ENCODE results near the genes PRR13 and HOXC12.

DNA sequence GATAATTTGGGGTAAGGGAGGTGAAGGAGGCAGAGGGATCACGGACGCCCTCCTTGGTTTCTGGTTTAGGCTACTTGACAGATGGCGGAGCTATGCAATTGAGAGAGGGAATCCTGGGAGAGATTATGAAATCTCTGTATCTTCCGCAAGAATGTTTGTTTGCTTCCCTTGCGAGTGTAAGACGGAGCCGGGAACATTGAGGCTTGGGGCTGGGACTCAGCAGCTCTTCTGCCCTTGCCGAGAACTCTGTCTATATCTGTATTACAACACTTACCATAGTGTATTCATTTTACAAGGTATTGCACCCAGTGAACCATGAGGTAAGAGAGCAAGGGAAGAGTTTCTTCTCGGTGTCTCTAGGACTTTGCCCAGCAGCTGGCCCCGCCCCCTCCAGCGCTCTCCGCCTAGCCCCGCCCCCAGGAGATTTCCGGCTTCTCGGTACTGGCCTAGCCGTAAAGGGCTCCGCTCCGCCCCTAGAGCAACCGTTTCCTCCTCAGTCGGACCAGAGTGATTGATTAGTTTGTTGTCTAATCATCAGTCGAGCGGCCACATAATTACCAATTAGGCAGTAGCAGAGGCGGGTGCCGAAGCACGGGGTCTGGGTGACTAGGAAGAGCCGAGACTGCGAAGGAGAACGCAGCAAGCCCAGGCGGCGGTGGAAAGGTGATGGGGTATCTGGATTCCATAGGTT lies at the start of gene PRR13:
Gene PRR13 (plus strand): TSS at position 605 of the 691 bp plus-strand sequence.
- PRO-cap, 2 experiments, result peak in 2 of 2 experiments; most common plus-strand start position 609 of the sequence (in 2); most common minus-strand start position 330 of the sequence (in 2)
- RAMPAGE, long total RNA, 5 experiments, result start-site peak on the plus strand in 5 of 5 experiments, centred at positions 607 to 630 of the sequence, 148 to 1,246 reads per replicate

DNA sequence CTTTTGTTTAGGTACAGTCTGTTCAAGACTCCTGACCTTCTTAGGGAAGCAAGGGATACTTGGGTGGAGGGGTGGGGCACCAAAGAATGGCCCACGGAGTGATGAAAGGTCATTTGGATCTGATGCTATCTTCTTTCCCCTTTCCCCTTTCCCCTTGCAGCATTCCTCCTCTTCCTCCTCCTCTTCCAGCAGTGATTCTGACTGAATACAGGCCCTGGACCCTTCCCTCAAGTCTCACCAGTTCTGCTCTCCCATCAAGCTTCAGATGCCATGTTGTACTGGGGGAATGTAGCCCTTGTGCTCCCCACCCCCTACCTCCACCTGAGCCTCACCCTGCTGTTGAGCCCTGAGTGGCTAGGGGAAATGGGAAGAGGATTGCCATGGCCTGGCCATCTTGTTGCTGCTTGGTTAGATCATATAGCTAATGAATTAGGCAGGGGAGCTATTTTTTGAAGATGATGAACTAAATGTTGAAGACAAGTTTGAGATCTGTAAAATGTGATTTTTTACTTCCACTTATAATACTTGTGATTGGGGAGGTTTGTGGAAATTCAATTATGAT lies 4.4 kb downstream of the PRR13 start:
- PRO-cap, 2 experiments, result no peak in any of the 2 experiments
- RAMPAGE, long total RNA, 5 experiments, result no peak in any of the 5 experiments

DNA sequence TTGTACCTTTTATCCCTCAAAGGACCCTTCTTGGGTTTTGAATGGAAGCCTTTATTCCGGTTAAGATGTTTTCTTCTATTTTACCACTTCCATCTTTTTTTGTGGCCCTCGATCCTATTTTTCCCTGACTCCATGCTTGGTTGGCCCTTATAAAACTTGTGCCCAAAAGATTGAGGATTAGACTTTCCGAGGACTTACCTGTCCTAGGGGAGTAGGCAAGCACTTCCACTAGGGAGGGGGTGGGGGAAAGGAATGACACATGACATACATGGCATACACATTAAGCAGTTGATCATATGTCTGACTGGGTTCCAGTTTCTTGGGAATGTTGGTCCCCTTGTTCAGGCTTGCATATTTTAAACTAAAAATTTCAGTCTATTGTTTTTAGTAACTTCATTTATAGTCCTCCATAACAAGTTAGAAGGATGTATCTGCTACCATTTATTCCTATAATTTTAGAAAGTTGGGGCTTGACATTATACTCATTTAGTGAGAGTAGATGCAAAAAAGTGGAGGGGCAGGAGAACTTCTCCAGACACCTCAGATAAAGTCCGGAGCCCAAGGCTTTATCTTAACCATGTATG lies 19.3 kb downstream of the MAP3K12 start:
- PRO-cap, 2 experiments, result no peak in any of the 2 experiments
- RAMPAGE, long total RNA, 5 experiments, result no peak in any of the 5 experiments

GRCh38 chr12:53486396-53487598 lies 12.5 kb downstream of the MAP3K12 start:
- PRO-cap, 2 experiments, result no peak in any of the 2 experiments
- RAMPAGE, long total RNA, 5 experiments, result no peak in any of the 5 experiments

DNA sequence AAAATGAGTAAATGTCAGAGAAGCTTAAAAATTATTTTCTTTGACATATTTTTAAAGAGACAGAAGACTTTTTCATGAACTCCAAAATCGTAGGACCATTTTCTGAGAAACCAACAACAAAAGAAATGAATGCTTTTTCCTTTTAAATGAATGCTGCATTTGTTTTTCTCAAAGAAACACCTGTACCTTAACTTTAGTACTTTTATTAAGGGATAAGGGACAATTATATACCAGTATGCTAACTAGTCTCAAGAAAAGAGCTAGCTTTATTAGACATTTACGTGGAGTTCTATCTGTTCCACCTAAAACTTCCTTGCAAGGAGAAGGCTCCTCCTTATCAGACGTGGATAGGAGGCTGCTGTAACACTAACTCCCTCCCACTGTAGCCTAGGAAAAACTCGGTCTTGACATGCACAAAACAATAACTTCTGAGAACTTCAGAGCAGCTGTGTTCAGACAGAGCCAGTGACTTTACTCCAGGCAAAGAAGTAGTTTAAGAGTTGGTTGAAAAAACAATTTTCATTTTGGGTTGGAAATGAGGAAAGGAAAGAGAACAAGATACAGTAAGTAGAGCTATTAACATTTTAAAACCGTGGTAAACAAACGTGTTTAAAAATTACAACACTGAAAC lies 2.7 kb downstream of the ATF7 start:
- PRO-cap, 2 experiments, result peak in 1 of 2 experiments; most common plus-strand start position 393 of the sequence (in 1); most common minus-strand start position 310 of the sequence (in 1)
- RAMPAGE, long total RNA, 5 experiments, result no peak in any of the 5 experiments

GRCh38 chr12:53696083-53696739 lies 20.3 kb upstream of the ATP5MC2 start:
- PRO-cap, 2 experiments, result peak in 1 of 2 experiments; most common plus-strand start chr12:53696554 (in 1)
- RAMPAGE, long total RNA, 5 experiments, result no peak in any of the 5 experiments

DNA sequence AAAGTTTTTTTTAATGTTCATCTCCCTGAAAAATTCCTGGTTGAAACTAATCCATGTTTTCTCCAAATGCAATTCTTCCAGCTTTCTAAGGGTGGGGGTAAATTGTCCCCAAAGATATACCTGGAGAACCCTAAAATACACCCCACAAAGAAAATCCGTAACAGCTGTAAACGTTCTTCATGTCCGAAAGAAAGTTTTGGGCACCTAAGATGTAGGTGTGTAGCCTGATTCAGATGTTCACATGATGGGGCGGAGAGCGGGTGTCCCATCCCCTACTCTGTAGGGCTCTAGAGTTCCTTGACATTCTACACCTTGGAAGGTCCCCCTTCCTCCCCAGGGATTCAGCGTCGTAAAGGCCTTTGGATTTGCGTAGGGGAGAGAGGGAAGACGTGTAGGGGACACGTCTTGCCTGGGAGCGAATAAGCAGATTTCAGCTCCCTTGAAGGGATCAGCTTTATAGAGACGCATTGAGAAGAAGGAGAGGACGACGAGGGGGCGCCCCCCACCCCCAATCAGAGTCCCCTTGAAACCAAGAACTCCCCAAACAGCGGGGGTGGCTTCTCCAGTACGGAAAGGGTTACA lies 457 bp downstream of the CALCOCO1 start:
- PRO-cap, 2 experiments, result no peak in any of the 2 experiments
- RAMPAGE, long total RNA, 5 experiments, result no peak in any of the 5 experiments

DNA sequence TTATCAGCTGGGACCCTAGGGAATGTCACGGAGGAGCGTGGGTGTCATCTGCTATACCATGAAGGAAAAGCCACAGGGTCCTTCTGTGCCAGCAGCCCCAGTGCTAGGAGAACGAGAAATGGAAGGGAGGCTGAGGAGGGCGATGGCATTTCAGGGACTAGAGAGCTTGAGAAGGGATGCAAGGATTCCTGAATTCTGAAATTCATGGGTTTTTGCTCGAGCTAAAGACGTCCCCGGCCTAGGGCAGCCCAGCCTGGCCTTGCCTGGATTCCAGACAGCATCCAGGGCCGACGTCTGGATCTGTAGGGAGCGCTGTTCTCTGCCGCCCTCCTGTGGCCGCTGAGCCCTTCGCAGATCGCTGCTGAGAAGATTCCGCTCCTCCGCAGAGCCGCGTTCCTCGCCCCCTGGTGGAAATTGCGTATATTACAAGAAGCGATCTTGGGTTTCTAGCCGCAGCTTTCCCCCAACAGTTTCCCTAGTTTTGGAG lies 19.2 kb upstream of the CALCOCO1 start:
- PRO-cap, 2 experiments, result no peak in any of the 2 experiments
- RAMPAGE, long total RNA, 5 experiments, result no peak in any of the 5 experiments

- PRO-cap, 2 experiments, result no peak in any of the 2 experiments
- RAMPAGE, long total RNA, 5 experiments, result no peak in any of the 5 experiments
Measured at GRCh38 chr12:53954782-53955499, at the start of gene HOXC12. Gene HOXC12 (plus strand): TSS chr12:53954903.

- PRO-cap, 2 experiments, result no peak in any of the 2 experiments
- RAMPAGE, long total RNA, 5 experiments, result no peak in any of the 5 experiments
Measured at GRCh38 chr12:53965623-53966947, 6.8 kb upstream of the HOXC11 start.

GRCh38 chr12:53975156-53975497 lies 2.2 kb downstream of the HOXC11 start:
- PRO-cap, 2 experiments, result no peak in any of the 2 experiments
- RAMPAGE, long total RNA, 5 experiments, result no peak in any of the 5 experiments

DNA sequence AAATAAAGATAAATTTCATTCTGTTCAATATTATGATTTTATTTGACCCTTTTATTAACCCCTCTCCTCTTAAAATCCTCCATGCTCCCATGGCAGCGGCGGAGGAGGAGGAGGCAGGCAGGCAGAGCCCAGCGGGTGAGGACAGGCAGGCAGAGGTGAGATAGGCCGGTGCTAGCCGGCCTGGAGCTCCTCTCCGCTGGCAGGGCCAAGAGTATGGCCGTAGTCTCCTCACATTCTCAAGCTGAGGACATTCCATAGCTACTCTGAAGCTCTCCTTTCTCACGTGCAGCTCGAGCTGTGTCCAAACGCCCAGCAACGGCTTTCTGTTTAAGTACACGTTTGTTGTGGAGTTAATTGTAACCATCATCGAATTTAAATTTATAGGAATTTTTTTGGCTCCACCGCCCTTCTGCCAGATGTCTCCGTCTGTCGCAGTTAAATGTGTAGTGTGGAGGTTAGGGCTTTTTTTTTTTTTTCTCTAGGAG lies 3.5 kb downstream of the HOXC11 start:
- PRO-cap, 2 experiments, result no peak in any of the 2 experiments
- RAMPAGE, long total RNA, 5 experiments, result no peak in any of the 5 experiments

DNA sequence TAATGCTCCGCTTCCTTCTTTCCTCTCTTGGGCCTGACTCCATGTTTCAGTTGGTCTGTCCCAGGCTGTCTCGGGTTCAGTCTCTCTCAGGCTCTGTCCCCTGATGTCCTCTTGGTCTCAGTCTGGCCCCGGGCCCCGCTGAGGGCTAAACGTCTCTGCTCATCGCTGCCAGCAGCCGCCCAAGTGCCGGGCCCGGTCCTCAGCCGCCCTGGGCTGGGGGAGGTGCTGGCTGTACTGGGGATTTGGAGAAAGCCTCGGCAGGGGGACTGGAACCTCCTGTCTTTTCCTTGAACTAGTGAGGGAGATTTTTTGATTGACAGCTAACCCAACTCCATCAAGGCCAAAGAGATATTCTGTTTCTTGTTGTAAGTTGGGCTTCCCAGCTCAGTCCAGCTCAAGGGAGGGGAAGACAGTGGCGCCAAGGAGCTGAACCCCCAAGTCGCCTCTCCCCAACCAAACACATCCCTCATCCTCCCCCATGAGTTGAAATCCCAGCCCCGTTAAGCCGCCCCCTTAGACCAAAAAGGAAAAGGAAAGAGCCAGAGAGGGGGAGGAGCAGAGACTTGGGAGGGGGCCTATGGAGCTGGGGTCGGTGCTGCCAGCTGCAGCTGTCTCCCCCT lies 2.1 kb upstream of the HOXC9 start:
- PRO-cap, 2 experiments, result no peak in any of the 2 experiments
- RAMPAGE, long total RNA, 5 experiments, result no peak in any of the 5 experiments

- PRO-cap, 2 experiments, result no peak in any of the 2 experiments
- RAMPAGE, long total RNA, 5 experiments, result no peak in any of the 5 experiments
Measured at GRCh38 chr12:54038743-54039462, 6.1 kb downstream of the HOXC5 start.

DNA sequence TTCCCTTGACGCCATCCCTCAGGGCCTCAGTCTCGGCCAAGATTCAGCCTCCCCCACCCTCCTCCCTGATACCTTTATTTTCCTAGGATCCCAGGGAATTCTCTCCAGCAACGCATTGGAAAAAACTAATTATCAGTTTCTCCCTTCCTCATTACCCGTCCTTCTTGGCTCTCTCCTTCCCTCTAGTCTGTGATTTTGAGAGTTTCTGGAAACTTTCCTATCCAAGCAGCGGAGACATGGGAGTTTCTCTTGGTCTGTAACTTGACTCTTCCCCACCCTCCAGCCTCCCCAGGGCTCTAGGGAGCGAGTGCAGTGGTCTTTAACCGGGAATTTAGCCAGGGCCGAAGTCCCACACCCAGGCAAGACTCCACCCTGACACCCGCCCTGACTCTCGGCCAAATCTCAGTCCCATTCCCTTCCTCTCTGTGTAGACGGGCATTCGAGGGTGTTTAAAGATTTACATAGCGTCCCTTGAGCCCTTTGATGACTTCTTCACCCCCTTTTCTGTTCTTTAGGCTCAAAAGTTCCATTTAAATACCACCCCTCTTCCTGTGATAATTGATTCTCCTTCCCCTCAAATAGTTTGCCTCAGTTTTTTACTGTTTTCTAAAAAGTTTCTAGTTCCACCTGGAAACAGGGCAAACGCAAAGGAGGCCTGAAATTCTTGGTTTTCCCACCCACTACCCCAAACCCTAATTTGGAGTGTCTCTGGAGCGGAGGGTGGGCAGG lies 6.8 kb downstream of the HOXC5 start:
- PRO-cap, 2 experiments, result peak in 1 of 2 experiments; most common plus-strand start position 439 of the sequence (in 1); most common minus-strand start position 189 of the sequence (in 1)
- RAMPAGE, long total RNA, 5 experiments, result no peak in any of the 5 experiments

DNA sequence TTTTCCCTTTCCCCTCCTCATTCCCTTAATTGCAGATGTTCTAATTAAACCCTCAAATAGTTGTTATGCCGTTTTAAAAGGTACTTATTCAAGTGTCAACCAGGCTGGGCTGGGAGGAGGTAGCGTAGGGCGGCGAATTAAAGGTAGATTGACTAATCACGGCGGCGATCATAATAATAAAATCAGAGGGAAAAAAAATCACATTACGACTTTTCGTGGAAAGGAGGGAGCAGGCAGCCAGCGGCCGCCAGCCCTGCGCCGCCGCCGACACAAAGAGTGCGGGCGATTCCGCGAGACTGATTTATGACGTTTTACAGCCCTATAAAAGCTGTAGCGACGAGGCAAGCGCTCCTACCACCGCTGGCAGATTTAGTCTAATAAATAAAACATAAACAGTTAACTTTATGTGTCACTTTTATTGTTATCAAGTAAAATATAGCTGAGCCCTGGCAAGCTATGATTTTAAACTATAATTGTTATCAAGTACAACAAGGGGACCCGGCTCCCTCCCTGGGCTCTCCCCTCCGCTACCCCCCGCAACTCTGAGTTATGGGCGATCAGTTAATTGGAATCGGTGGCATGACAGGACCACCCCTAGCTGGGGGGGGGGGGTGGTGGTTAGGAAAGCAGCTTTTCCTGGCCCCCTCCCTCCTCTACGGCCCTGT lies 1.5 kb upstream of the HOXC4 start:
- PRO-cap, 2 experiments, result peak in 1 of 2 experiments; most common plus-strand start position 106 of the sequence (in 1)
- RAMPAGE, long total RNA, 5 experiments, result no peak in any of the 5 experiments

GRCh38 chr12:54146944-54147433 lies 41.8 kb downstream of the SMUG1 start:
- PRO-cap, 2 experiments, result no peak in any of the 2 experiments
- RAMPAGE, long total RNA, 5 experiments, result no peak in any of the 5 experiments

DNA sequence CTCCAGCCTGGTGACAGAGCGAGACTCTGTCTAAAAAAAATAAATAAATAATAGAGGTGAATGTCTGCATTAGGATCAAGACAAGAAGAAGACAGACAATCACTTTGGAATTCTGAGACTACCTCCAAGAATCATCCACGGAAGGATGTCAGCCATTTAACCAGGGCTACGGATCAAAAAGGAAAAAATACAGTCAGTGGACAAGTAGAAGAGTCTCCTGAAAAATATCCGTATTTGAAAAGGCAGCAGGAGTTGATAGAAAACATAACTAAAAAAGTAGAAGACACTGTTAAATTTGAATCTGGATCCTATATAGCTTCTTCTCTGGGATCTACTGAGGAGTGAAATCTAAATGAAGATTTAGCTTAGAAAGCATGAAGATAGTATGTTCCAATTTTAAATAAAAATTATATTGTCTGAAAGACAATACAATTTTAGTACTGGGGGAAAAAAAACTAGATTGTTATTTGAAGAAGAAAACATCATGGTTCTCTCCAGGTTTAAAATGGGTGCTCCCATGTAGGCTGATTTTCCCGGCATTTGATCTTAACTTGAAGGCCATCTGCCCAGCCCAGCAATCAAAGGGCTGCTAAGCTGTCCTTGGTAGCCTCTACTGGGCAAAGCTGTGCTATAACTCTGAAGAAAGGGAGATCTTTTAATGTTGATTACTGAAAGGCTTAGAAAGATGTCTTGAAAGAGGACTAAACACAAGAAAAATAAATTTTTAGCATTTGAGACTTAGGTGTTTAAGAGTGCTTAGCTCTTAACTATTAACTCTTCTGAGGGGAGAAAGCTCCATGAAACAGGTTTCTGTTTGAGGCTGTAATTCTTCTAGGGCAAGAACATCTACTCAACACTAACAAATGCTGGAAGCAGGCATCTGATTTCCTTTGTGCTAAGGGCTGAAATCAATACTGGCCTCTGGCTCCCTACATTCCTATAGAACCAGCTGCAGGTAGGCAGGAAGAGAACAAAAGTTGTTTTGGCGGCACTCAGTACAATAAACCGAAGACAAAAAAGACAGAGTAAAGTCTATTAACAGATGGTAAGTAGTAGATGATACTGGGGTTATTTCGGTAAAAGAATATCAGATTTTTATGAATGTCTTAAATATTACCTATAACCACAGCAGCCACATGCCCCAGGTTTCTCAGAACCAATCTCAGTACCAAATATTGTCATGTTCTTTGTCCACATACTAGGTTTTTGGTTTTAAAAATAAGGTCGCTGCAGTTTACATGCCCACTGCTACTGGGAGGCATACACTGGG lies 41.3 kb downstream of the CBX5 start:
- PRO-cap, 2 experiments, result no peak in any of the 2 experiments
- RAMPAGE, long total RNA, 5 experiments, result no peak in any of the 5 experiments

GRCh38 chr12:54258290-54258848 lies 21.6 kb downstream of the CBX5 start:
- PRO-cap, 2 experiments, result no peak in any of the 2 experiments
- RAMPAGE, long total RNA, 5 experiments, result no peak in any of the 5 experiments

DNA sequence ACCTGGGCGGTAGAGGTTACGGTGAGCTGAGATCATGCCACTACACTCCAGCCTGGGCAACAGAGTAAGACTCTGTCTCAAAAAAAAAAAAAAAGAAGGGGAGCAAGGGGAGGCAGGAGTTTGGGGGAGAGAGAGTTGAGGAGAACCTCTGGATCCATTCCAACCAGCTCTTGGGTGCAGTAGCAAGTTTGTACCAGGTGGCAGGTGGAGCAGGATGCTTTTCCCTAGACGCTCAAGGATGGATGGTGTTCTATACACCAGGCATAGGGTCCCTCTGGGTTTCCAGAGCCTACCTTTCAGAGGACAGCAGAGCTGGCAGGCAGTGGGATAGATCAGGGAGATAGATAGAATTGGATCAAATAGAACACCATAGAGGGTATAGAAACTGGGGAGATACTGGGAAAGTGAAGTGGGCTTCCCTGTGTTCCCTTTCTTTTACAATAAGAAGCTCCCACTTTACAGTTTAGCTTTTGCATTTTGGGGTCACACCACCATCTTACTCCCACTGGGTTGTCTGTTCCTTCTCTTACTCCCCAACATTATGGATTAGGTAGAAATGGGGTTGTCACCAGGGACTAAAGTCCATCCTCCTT lies 1.7 kb downstream of the NFE2 start:
- PRO-cap, 2 experiments, result no peak in any of the 2 experiments
- RAMPAGE, long total RNA, 5 experiments, result no peak in any of the 5 experiments

Measured in thyroid gland (tissue), 7 donors.